Umbilical cord (tissue), 2 donors: ENCODE data around the gene TOMM7.

DNA sequence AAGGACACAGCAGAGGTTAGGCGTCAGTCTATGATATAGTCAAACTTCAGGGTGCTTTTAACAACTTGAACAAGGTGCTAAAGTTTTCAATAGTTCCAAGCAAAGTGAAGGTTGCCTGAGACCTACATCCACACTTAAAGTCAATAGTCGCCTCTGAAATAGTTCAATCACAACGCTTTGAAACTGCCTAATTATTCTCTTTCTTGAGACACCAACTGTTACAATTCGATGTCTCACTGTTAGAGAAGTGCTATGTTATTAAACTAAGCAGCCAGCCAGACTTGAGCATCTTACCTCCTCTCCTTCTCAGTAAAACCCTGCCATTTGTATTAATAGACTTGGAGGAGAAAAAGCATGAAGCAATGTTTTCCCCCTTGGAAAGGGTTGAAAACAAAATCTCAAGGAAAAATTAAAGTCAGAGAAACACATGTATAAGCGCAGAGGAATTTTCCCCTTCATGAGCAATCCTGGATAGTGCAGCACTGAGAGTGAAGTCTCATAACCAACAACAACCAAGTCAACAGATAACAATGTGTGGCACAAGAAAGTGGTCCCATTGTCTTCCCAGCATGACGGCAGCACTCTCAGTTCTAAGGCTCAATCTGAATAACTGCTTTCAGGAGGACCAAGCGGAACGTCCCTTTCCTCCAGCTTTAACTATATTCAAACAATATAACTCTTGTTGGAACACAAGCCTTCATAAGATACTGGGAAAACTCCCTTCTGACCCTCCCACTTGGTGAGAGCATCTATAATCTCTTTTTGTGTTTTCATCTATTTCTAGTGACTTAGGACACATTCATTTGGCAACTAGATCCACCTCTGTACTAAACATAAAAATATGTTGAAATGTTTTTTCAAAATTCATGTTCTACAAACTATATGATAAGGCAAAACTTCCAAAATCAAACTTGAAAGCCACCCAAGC lies 138.0 kb downstream of the RAPGEF5 start:
- RAMPAGE, long total RNA = no peak

DNA sequence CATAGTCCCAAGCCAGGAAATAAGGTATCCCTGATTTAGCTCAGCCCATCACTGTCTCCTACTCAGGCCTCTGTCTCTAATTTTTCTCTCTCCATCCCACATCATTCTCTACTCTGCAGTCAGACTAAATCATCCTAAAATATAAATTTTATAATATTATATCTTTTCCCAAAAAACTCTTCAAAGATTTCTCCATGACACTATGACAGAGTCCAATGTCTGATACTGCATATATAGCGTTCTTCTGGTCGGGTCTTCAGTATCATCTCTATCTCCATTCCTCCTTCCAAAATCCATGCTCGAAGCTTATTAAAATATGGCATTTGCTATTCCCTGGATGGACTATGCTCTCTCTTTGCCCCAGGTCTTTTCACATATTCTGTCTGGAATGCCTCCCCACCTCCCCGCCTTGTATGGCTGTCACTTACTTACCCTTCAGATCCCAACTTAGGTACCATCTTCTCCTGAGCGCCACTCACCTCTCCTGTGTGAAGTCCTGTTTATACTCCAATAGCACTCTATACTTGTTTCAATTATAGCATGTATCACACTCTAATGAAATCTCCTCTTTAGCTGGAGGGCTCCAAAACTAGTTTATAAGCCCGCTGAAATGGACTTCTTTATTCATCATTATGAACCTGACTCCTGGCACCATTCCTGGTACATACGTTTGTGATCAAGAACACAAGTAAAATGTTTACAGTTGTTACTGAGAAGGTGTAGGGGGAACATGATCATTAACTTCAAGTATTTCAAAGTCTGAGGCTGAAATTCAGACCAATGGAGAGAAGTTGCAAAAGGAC lies 82.1 kb downstream of the RAPGEF5 start:
- RAMPAGE, long total RNA = no peak

- RAMPAGE, long total RNA = no peak
Measured at GRCh38 chr7:22333537-22334449, 23.2 kb downstream of the RAPGEF5 start.

- RAMPAGE, long total RNA = no peak
Measured at GRCh38 chr7:22566043-22566759, 66.2 kb upstream of the STEAP1B start.

DNA sequence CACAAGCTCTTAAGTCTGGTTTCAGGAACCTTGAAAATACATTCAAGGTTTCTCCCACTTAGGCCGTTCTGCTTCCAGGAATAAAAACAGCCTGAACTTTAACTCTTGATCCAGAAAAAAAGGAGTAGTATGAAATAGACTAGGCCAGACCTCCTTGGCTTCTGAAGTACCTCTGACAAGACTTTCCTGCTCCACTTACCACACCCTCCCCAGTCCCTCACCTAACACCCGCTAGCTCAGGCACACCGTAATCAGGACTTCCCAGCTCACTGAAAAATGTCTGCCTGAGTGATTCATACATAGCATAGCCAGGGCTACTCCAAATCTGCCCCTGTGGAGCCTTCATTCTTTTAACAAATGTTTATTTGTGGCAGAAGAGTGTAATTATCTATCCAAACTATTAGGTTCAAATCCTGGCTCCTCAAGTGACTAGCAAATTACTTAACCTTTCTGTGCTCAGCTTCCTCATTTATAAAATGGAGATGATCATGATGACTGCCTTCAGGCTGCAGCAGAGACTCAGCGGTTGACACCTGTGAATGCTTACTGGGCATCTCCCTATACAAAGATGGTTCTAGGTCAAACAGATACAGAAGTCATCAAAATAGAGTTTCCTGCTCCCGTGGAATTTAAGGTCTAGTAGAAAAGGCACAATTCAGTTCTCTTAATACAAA lies 30.2 kb upstream of the IL6 start:
- RAMPAGE, long total RNA = no peak

DNA sequence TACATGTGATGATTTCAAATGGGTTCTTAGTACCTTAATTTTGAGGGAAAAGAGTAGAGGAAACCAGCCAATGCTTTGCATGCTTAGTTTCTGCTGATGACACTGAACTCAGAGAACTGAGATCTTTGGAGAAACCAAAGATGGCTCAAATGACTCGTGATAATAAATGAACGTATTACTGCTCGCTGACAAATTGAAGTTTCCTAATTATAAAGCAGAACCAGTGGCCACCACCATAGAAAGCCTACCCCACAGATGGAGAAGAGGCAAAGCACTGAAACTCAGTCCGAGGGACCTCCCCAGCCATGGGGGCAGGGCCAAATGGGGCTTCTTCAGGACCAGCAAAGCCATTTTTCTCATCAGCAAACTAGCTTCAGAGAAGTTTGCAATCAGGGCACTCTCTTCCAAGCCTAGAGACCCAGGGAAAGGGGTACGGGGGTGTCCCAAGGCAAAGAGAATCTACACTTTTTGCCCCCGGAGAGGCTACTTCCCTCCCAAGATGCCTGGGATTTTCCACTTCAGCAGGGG lies 4.5 kb upstream of the IL6 start:
- RAMPAGE, long total RNA = no peak

- RAMPAGE, long total RNA = no peak
Measured at GRCh38 chr7:22726106-22726754, 770 bp upstream of the IL6 start.

DNA sequence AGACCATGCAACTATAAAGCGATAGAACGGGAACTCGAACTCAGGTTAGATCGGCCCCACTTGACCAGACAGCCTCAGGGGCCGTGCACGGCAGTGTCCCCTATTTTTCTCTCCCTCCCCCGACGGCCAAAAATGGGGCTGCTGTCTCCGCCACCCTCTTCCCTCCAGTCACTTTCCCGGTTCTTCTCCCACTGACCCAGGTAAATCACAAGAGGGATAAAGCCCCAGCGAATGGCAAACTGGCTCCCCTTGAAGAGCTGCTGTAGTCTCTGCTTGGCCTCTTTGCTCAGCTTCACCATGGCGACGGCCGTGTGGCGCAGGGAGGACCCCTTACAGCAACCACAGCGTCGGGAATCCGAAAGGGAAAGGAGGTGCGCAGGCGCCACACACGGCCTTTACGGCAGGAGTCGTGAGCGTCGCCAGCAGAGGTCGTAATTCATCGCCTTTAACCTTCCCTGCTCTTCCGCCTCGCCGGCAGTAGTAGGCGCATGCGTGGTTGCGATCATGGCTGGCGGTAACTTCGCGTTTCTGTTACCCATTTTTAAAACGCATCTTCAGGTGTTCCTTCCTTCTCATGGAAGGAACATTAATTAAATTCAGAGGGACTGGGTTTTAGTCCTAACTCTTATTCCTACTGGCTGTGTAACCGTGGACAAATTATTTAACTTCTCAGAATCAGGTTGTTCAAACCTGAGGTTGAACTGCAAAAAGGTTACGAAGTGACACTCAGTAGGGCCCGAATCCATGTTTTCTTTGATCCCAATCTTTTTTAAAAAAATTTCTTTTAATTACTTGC lies at the start of gene TOMM7:
TOMM7 (minus strand) TSS at position 369 of the 796 bp plus-strand sequence.
- RAMPAGE, long total RNA = start-site peak on the minus strand centred at position 337 of the sequence, 69 bp wide, 272 and 216 reads in 2 replicates

DNA sequence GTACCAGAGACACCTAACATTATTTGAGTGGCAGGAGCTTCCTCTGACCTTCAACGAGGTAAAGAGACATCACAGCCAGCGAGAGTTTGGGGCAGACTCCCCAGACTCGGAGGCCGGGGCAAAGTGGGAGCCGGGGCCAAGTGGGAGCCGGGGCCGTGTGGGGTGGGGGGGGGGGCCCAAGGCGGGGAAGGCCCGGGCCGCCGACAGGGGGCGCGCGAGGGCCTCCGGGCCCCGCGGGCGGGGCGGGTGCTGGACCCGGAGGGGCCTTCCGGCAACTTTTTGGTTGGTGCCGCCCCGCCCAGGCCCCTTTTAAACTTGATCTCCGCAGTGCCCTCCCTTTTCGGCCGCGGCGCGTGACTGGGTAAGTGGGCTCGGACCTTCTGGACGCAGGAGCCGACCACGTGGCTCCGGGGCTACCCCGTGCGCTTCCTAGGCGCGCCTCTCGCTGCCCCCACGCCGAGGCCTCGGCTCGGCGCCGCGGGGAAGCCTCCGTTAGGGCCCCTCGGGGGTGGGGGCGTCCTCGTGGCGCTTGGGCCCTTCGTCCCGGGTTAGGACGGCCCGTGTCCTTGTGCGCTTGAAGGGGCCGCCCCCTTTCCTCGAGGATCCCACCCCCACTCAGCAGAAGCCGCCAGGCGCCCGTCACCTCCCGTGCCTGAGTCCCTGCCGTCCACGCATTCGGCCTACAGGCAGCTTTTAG lies 31.4 kb upstream of the TOMM7 start:
- RAMPAGE, long total RNA = no peak

DNA sequence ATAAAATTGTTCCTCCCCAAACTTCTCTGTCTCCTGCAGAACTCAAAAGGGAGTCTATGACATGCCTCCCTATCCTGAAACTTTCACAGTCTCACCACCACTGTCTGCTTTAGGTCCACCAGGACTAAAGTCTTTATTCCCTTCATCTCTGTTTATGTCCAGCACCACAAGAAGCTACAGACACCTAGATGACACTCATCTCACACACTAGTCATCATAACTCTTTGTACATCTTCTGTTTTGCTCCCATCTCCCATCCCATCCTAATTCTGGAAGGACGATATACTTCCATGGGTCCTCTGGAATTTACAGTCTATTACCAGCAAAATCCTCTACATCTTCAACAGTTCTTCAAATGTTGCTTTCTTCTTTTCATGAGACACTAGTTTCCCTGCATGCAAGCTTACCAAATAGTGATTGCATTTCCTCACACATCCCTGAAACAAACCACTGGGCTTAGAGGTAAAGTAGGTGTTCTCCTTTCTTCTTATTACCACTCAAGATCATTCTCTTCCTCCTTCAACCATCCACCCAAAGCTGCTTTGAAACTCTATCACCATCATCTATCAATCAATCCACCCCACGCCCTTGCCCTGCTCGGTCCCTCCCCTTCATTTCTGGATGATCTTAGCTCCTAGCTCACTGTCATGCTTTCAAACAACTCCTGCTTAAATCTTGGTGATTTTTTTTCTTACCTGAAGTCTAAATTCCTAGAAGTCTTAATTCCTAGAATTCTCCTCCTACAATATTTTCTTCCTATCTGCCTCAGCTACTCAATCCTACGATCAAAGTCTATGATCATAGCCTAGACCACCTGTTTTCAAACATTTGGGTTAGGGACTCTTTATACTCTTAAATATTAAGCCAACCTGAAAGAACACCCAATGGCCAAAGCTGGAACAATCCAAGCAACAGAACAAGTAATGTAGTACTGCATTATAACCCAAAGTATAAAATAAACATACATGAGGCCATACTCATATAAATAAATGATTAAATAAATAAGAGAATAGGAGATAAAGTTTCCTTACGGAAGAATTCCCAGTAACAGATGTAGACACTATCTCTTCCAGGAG lies 18.9 kb downstream of the HYCC1 start:
- RAMPAGE, long total RNA = no peak

DNA sequence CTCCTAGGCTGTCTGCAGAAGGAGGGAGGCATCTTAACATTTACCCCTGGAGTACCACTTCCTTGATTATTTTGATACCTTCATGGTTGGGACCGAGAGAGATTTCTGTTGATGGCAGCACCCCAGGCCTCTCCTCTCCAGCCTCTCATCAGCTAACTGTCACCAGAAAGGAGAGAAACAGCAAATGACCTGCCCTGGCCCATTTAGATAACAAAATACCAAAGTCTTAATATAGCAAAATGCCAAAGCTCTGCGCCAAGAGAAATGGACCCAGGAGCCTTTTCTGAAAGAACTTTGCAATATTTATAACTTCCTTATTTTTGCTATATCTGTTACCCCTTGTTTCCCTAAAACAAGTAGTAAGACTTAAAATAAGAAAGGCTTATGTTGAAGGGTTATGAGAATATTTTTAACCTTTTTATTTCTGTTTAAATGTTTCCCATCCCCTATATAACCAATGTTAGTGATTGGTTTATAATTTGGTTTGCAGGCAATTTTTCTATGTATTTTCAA lies 29.9 kb upstream of the KLHL7 start:
- RAMPAGE, long total RNA = no peak

DNA sequence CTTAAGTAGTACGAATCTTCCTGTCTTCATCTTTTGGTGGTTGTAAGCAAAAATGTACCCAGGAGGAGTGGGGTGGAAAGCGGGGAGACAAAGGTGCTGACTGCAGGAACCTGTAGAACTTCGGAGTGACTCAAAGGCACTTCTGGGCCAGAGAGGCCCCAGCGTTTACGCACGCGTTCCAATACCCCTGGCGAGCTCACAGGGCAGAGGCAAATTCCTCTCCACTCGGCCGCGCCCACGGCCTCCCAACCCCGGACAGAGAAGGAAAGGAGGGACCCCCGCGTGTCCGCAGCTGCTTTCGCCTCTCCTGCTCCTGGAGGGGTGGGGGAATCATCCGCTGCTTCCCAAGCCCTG lies 2.5 kb downstream of the IGF2BP3 start:
- RAMPAGE, long total RNA = no peak

- RAMPAGE, long total RNA = no peak
Measured at GRCh38 chr7:23469178-23469686, 1.1 kb downstream of the IGF2BP3 start.

DNA sequence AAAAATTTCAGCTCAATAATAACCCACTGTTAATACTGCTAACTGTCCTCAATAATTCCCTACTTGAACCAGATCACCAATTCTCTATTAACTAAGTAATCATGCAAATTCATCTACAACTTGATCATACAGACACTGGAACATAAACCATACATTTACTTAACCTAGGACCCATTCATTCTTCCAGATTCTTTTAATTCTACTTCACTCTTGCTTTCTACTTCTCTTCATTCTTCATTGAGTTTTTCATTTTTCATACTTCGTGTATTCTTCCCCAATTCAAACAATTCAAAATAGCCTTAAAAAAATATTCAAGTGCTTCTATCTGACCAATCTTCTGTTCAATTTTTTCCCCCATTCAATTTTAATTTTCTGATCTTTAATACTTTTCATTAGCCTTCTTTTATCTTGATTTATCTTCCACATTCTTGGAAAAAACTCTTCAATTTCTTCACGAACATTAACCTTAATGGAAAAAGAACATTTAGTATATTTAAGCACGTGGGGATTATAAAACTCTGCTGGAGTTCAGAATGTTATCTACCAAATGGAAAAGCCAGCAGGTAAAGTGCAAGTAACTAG lies 9.7 kb downstream of the TRA2A start:
- RAMPAGE, long total RNA = no peak

DNA sequence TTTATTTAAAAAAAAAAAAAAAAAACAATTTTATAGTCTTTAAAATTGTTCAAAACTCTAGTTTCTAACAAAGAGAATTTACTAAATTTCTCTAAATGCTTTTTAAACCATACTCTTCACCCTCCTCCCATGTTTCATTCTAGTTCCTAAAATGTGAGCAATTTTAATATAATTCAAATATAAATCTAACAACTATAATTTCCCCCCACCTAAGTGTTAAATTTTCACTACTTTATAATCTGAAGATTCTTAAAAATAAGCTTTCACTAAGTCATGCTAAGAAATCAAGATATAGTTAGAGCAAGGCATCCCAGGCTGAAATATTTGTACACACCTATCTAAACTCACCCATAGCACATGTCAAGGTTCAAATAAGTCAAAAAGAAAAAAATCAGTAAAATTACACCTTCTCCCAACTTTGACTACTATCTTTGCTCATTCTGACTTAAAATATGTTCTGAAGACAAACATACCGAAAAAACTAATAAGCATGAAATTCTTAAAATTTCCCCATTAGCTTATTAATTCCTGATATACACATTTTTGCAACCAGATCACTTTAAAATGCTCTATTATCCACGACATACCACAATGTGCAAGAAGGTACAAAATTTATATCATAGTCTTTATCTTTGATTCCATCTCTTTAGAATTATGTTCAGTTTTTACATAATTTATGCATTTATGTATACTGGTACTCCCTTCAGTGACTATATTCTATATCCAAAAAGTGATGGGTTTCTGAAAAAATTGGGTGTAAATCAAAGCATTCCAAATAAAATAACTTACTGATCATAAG lies 9.0 kb downstream of the TRA2A start:
- RAMPAGE, long total RNA = no peak

- RAMPAGE, long total RNA = no peak
Measured at GRCh38 chr7:24595425-24596211, 22.4 kb downstream of the PALS2 start.

DNA sequence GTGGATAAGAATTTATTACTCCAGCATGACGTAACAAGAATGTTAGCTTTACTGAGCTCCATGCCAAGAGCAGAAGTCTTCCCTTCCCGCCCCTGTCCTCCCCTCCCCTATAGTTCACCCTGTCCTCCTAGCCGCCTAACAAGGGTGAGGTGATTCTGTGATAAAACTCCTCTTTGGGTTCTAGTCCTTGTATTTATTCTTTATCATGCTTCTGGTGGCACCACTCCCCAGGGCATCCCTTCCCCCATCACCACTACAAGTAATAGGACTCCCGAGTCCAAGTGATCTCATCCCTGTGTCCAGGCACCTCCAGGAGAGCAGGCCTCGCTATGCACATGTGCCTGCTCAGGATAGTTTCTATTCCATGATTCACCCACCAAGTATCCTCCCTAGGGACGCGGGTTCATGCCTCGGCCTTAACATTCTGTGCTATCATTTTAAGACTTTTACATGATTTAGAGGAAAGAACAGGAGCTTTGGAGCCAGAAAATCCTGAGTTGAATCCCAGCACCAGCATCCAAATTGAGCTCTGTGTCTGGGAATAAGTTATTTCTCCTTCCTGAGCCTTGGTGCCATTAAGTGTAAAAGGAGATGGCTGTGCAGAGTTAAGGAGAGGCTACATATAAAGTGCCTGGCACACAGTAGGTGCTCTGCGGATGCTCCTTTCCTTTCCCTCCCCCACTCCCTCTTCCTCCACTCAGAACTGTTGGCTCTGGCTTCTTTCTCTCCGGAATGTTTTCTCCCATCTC lies 15.3 kb downstream of the GSDME start:
- RAMPAGE, long total RNA = no peak

GRCh38 chr7:24786722-24787469 lies 29.6 kb upstream of the GSDME start:
- RAMPAGE, long total RNA = no peak

DNA sequence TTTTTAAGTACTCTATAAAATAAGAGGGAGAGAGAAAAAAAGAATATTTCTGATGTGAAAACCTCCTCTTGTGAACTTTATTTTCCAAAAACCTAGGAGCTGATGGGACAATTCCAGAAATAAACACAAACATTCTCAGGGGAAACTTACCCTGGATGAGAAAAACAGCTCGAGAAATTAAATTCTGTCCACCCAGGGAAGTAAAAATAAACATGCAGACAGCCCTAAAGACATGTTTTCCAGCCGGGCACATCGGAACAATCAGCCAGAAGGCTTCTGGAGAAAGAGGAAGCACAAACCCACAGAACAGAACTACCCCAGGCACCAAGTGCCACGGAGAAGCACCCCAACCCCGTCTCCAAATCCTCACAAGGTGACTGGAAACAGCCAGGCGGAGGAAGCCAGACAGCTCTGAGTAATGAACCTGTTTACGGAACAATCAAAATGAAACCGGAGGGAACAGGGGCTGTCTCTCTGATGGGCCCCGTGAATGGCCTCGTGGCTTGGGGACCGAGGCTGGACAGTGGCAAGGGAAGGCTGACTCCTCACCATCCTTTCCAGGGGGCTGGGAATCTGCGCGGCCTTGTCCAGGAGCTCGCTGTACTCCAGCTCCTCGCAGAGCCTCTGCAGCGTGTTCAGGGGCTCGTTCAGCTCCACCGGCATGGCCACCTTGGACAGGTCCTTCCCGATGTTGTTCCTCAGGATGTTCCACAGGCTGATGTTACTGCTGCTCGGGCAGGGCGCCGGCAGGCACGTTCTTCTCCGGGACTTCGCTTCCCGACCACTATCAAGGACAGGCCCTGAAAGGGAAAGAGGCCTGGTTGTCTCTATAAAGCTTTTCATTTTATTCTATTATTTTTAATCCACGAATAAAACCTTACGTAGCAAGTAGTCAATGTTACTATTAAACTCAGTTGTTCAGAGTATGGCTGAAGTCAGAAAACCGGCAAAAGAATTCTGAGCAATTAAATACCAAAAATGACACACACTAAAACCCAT lies 77.0 kb upstream of the GSDME start:
- RAMPAGE, long total RNA = no peak

DNA sequence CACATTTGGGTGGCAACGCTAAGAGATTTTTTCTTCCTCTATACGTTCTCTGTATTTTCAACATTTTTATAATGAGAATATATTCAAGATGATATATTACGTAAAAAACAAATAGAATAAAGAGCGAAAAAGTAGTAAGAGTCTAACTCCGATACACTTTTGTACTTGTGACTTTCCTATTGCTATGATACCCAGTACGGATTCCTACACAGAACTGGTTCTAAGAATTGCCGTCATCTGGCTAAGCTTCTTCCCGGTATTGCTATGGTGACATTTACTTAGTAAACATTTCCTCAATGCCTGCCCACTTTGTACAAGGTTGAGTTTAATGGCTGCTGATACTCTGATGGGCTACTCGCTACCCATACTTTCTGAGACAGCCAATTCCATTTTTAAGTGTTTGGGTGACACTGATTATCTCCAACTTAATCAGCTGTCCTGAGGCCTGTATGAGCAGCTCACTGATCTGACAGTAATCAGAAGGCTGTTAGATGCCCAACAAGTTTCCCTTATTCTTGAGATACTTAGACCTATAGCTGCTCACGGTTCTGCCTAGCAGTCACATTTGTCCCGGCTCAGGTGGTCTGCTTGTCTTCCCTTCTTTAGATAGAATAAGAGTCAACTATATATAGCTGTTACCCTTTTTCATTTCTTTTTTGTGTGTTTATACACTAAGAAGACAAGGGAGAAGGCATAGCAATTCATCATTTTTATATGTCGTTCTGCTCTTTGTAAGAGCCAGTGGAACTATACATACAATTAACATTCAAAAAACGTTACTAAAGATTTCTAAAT lies 55.5 kb downstream of the OSBPL3 start:
- RAMPAGE, long total RNA = no peak